Sigmoid colon (tissue), 4 donors: ENCODE measurements around a stretch of chr5.

DNA sequence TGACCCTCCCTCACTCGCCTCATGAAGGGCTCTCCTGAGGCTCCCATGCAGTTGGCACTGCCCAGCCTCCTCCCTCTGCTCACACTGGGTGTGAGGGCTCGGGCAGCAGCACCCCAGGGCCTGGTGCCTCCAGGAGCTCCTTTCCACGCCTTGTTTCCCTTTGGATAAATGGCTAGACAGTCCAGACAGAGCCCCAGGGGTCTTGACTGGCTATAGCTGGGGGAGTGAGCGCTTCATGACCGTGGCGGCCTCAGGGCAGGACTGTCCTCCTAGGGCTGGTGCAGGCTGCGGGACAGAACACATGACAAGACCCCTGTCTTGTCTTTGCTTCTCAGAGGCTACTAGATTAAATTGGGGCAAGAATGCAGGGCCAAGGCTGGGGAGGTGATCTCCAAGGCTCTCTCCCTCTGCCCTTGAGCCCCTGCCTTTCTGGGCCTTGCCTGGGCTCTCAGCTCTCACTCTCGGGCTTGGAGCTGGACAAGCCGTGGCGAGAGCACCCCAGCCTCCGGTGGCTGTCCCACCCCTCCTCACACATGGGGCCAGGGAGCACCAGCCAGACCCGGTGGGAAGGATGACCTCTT lies 13.9 kb downstream of the TCF7 start:
- PRO-cap: no peak
- RAMPAGE, long total RNA, 4 experiments: no peak in any of the 4 experiments

- PRO-cap: no peak
- RAMPAGE, long total RNA, 4 experiments: no peak in any of the 4 experiments
Observed at GRCh38 chr5:134148454-134148928, 28.3 kb downstream of the SKP1 start.

GRCh38 chr5:134151488-134152740 lies 24.8 kb downstream of the SKP1 start:
- PRO-cap: no peak
- RAMPAGE, long total RNA, 4 experiments: no peak in any of the 4 experiments

- PRO-cap: no peak
- RAMPAGE, long total RNA, 4 experiments: no peak in any of the 4 experiments
Observed at GRCh38 chr5:134160745-134161260, 15.9 kb downstream of the SKP1 start.

DNA sequence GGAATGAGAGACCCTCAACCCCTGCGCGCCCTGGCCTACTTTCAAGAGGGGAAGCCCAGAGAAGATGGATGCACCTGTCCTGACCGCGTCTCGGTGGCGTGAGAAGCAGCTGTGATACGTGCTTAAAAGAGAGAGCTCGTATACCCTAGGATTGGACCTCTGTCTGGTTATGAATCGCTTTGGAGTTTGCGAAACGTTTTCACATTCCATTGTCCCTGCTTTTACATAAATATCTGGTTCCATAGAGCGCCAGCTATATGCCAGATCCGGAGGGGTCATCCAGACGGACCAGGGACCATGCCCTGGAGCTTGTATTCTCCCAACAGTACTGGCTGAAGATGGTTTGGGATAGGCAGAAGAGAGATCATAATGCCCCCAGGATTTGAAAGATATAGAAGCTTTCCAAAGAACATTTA lies 1.0 kb upstream of the PPP2CA start:
- PRO-cap: no peak
- RAMPAGE, long total RNA, 4 experiments: no peak in any of the 4 experiments

GRCh38 chr5:134524110-134524528 lies 1.4 kb upstream of the JADE2 start:
- PRO-cap: bidirectional peak, plus-strand start at chr5:134524390, minus-strand start at chr5:134524396
- RAMPAGE, long total RNA, 4 experiments: start-site peak on the plus strand in 4 of 4 experiments, at chr5:134523984-134524411 at its widest, 13 to 31 reads per replicate

- PRO-cap: unidirectional peak, minus-strand start at chr5:134527530; unidirectional peak, minus-strand start at chr5:134527628; unidirectional peak, minus-strand start at chr5:134527668
- RAMPAGE, long total RNA, 4 experiments: no peak in any of the 4 experiments
Observed at GRCh38 chr5:134527339-134527937, 2.0 kb downstream of the JADE2 start.

DNA sequence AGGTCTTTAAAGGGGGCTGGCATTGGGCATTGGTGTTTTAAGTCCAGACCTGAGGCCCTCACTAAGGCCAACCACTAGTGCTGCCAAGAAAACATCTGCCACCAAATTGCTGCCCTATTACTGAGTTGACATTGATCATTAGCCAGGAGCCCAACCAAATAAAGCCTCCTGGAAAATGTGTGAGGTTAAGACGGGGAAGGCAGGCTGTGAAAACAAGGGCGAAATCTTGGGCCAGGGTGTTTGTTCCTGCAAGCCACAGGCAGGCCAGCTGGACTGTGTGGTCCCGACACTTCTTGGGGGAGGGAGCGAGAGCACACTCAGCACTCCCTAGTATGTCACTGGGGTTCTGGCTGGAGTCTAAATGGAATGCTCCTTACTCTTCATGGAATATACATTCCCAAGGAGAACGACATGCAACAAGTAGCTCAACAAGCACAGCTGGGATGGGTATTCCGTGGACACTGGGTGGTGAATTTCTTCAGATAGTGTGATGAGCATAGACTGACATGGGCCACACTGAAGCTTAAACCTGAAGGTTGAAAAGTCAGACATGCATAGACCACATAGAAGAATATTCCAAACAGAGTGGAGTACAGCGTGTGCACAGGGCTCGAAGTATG lies 5.2 kb downstream of the JADE2 start:
- PRO-cap: no peak
- RAMPAGE, long total RNA, 4 experiments: no peak in any of the 4 experiments

- PRO-cap: no peak
- RAMPAGE, long total RNA, 4 experiments: no peak in any of the 4 experiments
Observed at GRCh38 chr5:134626324-134626924, 6.2 kb downstream of the SAR1B start.

- PRO-cap: no peak
- RAMPAGE, long total RNA, 4 experiments: no peak in any of the 4 experiments
Observed at GRCh38 chr5:134750756-134751540, 7.6 kb upstream of the DDX46 start.

DNA sequence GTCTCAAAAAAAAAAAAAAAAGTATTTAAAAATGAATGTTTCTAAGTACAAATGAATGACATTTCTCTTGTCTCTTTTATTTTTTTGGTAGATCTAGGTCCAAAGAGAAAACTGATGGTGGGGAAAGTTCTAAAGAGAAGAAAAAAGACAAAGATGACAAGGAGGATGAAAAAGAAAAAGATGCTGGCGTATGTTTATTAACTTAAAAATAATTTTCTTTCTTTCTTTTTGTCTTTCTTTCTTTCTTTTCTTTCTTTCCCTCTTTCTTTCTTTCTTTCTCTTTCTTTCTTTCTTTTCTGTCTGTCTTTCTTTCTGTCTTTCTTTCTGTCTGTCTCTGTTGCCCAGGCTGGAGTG lies 12.2 kb downstream of the DDX46 start:
- PRO-cap: no peak
- RAMPAGE, long total RNA, 4 experiments: no peak in any of the 4 experiments

GRCh38 chr5:134935568-134935956 lies 30.6 kb downstream of the PCBD2 start:
- PRO-cap: no peak
- RAMPAGE, long total RNA, 4 experiments: no peak in any of the 4 experiments

DNA sequence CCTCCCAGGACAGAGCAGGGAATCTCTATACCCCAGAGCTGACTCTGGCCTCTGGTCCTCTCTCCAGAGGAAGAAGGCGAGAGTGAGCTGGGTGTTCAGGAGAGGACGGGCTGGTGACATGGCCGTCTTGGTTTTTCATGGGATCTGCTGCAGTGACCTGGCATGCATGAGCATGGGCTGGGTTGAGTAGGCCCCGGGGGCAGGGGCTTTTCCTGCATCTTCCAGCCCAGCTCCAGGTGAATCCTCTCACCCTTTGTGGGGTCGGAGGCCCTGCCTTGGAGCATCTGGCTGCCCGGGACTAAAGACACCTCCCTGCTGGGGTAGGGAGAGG lies 28.1 kb upstream of the PITX1 start:
- PRO-cap: unidirectional peak, plus-strand start at position 95 of the sequence
- RAMPAGE, long total RNA, 4 experiments: no peak in any of the 4 experiments

DNA sequence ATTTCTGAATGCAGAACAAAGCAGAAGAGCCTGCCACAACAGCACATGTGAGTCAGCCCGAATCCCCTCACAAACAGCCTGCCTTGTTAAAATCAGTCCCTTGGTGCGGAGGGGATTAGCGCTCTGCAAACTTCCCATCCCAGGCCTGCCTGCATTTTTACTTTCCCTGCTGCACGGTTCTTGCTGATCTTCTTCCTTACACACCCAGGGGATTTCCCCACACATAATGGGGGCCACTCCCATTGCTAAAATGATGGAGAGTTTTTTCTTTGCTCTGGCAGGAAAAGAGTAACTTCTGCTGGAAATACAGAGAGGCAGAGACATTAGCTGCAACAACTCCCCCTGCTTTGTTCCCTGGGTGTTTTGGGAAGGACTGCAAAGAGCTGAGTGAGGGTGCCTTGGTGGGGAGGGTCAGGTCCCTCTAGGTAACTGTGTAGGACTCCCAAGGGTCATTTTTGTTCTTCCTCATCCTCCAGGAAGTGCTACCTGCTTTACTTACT lies 78.4 kb upstream of the PITX1 start:
- PRO-cap: no peak
- RAMPAGE, long total RNA, 4 experiments: no peak in any of the 4 experiments

DNA sequence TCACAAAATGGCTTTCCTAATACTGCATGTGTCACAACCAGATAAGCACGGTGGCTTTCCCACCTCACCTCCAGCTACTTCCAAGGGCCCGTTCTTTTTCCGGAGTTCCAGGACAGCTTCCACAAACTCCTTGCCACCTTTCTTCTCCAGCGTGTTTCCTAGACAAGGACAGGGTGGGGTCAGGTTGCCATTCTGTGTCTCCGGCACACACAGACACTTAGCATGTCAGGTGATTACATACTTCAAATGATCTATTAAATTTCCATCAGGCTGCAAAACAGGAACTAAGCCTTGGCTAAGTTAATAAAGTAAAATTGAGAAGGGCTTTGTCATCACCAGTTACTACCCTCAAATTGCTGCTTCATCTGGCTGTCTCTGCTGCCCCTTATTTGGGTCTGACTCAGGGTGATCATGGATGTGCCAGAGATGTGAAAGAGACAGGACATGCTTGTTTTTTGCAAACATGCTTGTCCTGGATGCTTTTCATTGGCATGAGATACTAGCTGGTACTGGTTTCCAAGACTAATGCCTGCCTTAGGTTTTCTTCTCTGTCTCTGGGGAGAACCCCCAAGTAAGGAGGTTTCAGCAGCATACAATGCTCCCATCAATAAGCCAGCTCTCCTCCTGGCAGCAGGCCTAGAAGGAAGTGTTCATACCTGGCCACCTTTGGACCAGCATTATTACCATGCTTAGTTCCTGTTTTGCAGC lies 53.0 kb downstream of the MACROH2A1 start:
- PRO-cap: no peak
- RAMPAGE, long total RNA, 4 experiments: no peak in any of the 4 experiments

DNA sequence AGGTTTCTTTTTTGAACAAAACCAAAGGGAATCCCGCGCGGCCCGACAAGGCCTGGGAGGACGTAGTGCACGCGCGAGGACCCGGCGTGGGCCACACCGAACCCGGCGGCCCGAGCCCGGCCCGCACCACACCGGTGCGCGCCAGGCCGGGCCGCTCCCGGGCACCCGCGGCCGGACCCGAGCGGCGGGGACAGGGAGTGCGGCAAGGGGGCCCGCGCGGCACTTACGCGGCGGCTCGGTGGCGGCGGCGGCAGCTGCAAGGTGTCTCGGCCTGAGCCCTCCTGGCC lies 253 bp downstream of the MACROH2A1 start:
- PRO-cap: no peak
- RAMPAGE, long total RNA, 4 experiments: no peak in any of the 4 experiments

DNA sequence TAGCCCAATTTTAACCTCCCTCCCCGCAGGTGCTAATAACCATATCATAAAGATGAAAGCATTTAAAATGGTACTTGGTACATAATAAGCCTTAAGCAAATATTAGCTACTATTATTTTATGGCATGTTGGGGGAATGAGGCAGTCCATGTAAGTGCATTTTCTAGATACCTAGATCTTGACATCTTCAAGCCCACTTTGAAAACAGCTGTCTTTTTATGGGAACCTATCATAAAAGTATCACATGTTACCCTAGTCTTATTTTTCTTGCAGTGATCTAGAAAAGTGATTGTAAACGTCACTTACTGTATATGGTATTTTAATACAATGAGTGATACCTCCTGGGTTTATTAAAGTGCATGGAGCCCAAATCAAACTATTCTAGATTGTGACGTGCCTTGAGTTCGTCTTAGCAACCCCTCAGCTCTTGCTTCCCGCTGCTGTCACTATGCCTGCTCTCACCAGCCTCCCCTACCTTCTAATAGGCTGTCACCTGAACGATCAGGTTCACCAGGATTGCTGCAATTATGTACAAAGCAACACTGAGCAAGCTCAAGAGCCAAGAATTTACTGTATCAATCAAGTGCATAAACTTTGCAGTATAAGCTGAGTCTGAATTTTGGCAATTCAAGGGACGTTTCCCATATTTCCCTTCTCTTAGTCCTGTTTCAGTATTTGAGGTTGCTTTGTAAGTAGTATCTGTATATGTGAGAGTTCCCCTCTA lies 3.1 kb downstream of the LECT2 start:
- PRO-cap: no peak
- RAMPAGE, long total RNA, 4 experiments: no peak in any of the 4 experiments

- PRO-cap: no peak
- RAMPAGE, long total RNA, 4 experiments: no peak in any of the 4 experiments
Observed at GRCh38 chr5:136006115-136006657, 22.6 kb upstream of the TGFBI start.

DNA sequence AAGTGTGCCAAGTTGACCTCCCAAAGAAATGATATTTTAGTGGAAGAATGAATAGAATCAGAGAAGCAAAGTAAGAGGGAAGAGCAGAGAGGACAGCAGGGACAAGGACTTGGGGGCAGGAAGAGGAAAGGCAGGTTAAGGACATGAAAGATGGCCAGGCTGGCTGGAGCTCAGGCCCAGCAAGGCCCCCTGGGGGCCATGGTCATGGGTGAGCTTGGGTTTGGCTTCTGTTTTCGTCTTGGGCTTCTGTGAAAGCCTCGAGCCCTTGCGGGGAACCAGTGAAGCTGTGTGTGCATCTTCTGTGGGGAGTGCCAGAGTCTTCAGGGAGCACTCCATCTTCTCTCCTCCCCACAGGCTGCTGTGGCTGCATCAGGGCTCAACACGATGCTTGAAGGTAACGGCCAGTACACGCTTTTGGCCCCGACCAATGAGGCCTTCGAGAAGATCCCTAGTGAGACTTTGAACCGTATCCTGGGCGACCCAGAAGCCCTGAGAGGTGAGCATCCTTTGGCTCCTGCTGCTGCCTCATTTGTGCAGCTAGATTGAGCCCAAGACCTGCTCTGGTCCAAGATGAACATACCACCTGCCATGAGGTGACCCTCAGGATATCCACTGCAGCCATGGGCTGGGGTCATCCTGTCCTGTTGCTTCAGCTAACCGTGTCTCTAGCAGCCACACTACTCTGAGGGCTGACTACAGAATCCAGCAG lies 20.5 kb downstream of the TGFBI start:
- PRO-cap: no peak
- RAMPAGE, long total RNA, 4 experiments: no peak in any of the 4 experiments

DNA sequence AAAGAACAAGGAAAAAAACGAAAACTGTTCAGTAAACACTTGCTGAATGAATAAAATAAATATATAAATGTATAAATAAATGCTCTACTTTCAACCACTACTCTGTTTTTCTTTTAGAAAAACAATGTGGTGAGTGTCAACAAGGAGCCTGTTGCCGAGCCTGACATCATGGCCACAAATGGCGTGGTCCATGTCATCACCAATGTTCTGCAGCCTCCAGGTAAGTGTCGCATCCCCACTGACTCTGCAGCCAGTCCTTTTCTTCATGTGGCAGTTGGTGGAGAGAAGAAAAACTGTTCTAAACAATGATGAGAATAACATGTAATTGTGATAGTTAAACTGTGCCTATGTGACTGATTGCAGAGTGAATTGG lies 31.9 kb downstream of the TGFBI start:
- PRO-cap: no peak
- RAMPAGE, long total RNA, 4 experiments: no peak in any of the 4 experiments